Breast epithelium (tissue), 2 donors: ENCODE data around the genes DLX6 and FAM200A.

DNA sequence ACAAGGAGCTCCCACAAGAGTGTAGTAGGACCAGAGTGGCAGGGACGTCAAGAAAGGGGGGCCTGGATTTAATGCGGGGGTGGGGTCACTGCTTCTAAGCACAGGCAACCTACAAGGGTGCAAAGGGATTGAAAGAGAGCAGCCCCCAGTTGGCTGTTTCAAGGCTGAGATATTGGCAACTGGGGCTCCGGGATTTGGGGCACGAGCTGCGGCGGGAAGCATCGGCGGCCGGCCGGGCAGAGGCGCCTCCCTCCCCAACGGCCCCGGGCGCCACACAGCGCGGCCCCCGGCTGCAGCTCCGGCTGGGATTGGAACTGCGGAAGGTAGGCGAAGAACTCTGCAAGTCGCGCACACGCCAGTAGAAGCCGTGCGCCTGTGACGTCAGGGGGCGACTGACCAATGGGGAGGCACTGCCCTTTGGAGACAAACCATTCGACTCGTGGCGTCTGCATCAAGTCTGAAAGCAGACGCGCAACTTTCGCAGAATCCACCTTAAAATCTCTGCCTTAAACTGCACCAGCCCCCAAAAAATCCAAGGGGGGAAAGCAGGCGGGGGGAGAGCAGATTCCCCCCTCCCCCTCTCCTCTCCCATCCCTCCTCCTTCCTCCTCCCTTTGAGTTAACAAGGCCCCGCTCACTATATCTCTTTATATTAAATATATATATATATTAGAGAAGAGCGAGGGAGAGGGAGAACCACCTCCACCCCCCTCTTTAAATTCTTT, at the start of gene DLX6:
DLX6 (plus strand) TSS at position 431 of the 724 bp plus-strand sequence.
- PRO-cap, result no peak
- RAMPAGE, long total RNA, 2 experiments, result no peak in any of the 2 experiments

DNA sequence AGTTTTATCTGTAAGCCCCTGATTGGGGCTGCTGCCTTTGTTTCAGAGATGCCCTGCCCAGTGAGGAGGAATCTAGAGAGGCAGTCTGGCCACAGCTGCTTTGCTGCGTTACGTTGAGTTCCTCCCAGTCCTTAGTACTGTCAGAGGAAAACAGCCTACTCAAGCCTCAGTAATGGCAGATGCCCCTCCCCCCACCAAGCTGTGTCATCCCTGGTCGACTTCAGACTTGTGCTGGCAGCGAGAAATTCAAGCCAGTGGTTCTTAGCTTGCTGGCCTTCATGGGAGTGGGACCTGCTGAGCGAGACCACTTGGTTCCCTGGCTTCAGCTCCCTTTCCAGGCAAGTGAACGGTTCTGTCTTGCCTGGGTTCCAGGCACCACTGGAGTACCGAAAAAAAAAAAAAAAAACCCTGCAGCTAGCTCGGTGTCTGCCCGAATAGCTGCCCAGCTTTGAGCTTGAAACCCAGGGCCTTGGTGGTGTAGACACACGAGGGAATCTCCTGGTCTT, 9.0 kb downstream of the SDHAF3 start:
- PRO-cap, result no peak
- RAMPAGE, long total RNA, 2 experiments, result no peak in any of the 2 experiments

DNA sequence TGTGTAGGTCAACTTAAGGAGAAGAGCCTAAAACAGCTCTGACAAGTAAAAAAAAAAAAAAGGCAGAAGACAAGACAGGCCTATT, 293 bp upstream of the LMTK2 start:
- PRO-cap, result no peak
- RAMPAGE, long total RNA, 2 experiments, result no peak in any of the 2 experiments

DNA sequence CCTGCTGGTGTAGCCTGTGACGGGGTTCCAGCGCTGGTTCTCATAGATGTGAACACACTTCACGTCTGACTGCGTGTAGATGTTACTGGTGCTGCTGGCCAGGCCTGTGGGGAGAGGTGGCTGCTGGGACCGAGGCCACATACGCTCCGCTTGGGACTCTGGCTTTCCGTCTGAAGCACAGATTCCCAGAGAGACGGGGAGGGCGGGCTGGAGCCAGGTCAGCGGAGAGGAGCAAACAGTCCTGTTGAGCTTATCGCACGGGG, 16.7 kb downstream of the BHLHA15 start:
- PRO-cap, result no peak
- RAMPAGE, long total RNA, 2 experiments, result no peak in any of the 2 experiments

DNA sequence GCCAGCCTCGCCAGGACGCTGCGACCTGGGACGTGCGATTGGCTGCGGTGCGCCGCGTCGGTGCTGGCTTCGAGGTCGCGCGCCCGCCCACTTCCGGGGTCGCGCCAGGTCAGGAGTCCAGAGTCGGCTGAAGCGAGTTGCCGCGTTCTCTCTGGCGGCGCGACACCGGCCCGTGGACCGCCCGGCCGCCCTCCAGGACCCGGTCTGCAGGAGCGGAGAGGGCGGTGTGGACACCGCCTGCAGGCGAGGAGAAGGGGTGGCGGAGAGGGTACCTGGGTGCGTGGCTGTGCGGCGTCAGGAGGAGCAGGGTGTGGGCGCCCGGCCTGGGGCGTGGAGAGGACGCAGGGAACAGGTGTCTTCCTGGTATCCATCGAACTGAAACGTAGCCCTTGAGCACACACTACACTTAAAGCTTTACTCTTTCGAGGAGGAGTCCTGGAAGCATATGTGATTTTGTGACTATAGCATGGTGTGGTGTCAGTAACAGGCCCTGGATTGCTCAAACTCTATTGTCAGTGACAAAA, 283 bp upstream of the TECPR1 start:
- PRO-cap, result bidirectional peak, plus-strand start at position 107 of the sequence, minus-strand start outside the sequence
- RAMPAGE, long total RNA, 2 experiments, result start-site peak on the plus strand in 1 of 2 experiments, centred at position 107 of the sequence, 62 reads per replicate

GRCh38 chr7:98284018-98285152, 2.9 kb downstream of the BRI3 start:
- PRO-cap, result bidirectional peak, plus-strand start at chr7:98284519, minus-strand start at chr7:98284526
- RAMPAGE, long total RNA, 2 experiments, result no peak in any of the 2 experiments

DNA sequence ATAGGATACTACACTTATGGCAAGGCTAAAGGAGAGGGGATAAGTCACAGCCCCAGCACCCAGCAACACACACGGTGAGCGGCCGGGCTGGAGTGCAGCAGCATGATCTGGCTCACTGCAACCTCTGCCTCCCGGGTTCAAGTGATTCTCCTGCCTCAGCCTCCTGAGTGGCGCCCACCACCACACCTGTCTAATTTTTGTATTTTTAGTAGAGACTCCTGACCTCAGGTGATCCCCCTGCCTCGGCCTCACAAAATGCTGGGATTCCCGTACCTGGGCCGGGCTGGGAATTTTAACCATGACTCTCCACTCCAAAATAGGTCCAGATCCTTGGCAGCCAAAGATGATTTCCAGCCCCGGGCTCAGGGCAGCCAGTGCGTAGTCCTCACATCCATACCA, 10.7 kb downstream of the BRI3 start:
- PRO-cap, result no peak
- RAMPAGE, long total RNA, 2 experiments, result no peak in any of the 2 experiments

DNA sequence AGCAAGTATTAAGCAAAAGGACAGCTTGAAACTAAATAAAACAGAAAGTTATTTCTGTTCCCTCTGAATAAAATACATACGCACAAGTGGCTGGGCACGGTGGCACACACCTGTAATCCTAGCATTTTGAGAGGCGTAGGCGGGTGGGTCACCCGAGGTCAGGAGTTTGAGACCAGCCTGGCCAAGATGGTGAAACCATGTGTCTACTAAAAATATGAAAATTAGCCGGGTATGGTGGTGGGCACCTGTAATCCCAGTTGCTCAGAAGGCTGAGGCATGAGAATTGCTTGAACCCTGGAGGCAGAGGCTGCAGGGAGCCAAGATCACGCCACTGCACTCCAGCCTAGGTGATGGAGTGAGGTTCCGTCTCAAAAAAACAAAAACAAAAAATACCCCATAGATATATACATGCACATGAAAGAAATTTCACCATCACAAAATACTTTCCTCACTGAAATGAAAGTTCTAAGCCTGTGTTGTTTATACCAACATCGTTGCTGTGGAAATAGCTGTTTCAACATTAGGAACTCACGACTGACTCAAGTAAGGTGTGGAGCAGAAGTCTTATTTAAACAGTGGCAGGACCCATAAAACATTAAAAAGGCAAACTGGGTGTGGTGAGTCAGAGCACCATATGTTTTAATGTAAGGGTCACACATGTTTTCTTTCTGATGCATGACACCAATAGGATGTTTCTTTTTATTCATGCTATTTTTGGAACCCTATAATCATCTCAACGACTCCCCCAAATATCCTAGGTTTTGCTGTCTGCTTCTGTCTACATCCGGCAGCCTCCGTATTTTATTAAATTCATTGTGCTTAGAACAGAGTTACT, 48.4 kb downstream of the BAIAP2L1 start:
- PRO-cap, result no peak
- RAMPAGE, long total RNA, 2 experiments, result no peak in any of the 2 experiments

GRCh38 chr7:98826699-98827204, 43.1 kb downstream of the TMEM130 start:
- PRO-cap, result no peak
- RAMPAGE, long total RNA, 2 experiments, result no peak in any of the 2 experiments

DNA sequence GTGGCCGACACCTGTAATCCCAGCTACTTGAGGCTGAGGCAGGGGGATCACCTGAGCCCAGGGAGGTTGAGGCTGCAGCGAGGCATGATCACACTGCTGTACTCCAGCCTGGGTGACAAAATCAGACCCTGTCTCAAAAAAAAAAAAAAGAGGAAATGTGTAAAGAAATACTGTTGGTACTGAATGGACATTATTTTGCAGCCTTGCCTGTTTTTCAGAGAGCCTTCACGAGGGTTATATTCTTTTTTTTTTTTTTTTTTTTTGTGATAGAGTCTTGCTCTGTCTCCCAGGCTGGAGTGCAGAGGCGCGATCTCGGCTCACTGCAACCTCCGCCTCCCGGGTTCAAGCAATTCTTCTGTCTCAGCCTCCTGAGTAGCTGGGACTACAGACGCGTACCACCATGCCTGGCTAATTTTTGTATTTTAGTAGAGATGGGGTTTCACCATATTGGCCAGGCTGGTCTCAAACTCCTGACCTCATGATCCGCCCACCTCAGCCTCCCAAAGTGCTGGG, 39.7 kb downstream of the TRRAP start:
- PRO-cap, result no peak
- RAMPAGE, long total RNA, 2 experiments, result no peak in any of the 2 experiments

DNA sequence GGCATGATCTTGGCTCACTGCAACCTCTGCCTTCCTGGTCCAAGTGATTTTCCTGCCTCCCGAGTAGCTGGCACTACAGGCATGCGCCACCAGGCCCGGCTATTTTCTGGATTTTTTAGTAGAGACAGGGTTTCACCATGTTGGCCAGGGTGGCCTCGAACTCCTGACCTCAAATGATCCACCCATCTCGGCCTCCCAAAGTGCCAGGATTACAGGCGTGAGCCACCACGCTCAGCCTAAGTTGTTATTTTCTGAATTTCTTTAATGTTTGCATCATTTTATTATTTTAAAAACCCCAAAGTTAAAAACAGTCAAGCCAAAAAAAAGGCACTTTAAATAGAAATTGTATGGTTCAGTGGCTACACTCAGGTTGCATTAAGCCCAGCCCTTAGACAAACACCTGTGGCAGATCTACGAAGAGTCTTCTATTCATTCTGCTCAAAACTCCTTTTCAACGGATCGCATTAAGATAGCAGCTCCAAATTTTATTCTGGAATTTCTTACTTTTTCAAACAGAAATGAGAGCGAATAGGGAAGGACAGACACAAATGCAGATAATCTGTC, 101.5 kb downstream of the SMURF1 start:
- PRO-cap, result no peak
- RAMPAGE, long total RNA, 2 experiments, result no peak in any of the 2 experiments

GRCh38 chr7:99050960-99051889, 92.7 kb downstream of the SMURF1 start:
- PRO-cap, result no peak
- RAMPAGE, long total RNA, 2 experiments, result no peak in any of the 2 experiments

GRCh38 chr7:99109105-99110182, 34.5 kb downstream of the SMURF1 start:
- PRO-cap, result no peak
- RAMPAGE, long total RNA, 2 experiments, result no peak in any of the 2 experiments

DNA sequence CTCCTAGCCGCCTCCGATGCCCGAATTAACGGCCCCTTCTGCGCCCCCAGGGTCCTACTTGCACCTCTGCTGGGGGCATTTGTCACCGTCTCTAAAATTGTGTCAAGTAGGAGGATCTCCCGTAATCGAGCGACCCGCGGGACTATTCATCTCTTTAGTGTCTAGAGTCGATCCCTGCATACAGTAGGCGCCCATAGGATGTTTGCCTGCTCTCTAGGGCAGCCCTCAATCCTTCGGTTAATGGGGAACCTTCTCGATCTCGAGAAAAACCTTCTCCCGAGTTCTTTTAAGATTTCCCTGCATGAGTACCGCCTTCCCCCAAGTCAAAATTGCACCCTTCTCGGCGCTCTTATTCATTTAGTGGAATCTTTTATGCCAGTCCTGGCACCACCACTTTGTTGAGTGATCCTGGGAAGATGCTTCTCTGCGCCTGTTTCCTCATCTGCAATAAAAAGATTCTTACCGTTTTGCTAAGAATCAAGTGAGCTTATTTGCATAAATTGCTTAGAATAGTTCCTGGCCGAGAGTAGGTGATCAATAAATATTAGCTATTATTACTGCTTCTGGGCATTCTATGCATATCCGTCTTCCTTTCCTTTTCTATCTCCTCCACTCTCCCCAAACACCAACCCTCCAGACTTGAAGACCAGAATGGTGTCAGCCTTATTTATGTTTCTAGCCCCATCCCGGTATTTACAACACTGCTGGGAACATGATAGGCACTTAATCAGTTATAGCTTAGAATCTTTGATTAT, 693 bp downstream of the ARPC1A start:
- PRO-cap, result no peak
- RAMPAGE, long total RNA, 2 experiments, result no peak in any of the 2 experiments

DNA sequence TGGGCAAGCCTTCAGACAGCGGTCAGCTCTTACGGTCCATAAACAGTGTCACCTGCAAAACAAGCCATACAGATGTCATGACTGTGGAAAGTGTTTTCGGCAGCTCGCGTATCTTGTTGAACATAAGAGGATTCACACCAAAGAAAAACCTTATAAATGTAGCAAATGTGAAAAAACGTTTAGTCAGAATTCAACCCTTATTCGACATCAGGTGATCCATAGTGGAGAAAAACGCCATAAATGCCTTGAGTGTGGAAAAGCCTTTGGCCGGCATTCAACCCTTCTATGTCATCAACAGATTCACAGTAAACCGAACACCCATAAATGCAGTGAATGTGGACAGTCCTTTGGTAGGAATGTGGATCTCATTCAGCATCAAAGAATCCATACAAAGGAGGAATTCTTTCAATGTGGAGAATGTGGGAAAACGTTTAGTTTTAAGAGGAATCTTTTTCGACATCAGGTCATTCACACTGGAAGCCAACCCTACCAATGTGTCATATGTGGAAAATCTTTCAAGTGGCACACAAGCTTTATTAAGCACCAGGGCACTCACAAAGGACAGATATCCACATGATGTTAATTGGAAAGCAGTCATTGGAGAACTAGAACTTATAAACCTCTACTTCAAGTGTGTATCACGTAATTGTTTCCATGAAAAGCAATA, 13.0 kb downstream of the ZNF394 start:
- PRO-cap, result no peak
- RAMPAGE, long total RNA, 2 experiments, result no peak in any of the 2 experiments

GRCh38 chr7:99551341-99551596, 645 bp downstream of the FAM200A start:
- PRO-cap, result no peak
- RAMPAGE, long total RNA, 2 experiments, result no peak in any of the 2 experiments

GRCh38 chr7:99551597-99552471, at the start of gene FAM200A:
Gene FAM200A, minus strand, starts transcription at chr7:99552114.
- PRO-cap, result bidirectional peak, plus-strand start at chr7:99552215, minus-strand start at chr7:99552114
- RAMPAGE, long total RNA, 2 experiments, result start-site peak on the minus strand in 2 of 2 experiments, at chr7:99552085-99552109 at its widest, 44 to 232 reads per replicate

DNA sequence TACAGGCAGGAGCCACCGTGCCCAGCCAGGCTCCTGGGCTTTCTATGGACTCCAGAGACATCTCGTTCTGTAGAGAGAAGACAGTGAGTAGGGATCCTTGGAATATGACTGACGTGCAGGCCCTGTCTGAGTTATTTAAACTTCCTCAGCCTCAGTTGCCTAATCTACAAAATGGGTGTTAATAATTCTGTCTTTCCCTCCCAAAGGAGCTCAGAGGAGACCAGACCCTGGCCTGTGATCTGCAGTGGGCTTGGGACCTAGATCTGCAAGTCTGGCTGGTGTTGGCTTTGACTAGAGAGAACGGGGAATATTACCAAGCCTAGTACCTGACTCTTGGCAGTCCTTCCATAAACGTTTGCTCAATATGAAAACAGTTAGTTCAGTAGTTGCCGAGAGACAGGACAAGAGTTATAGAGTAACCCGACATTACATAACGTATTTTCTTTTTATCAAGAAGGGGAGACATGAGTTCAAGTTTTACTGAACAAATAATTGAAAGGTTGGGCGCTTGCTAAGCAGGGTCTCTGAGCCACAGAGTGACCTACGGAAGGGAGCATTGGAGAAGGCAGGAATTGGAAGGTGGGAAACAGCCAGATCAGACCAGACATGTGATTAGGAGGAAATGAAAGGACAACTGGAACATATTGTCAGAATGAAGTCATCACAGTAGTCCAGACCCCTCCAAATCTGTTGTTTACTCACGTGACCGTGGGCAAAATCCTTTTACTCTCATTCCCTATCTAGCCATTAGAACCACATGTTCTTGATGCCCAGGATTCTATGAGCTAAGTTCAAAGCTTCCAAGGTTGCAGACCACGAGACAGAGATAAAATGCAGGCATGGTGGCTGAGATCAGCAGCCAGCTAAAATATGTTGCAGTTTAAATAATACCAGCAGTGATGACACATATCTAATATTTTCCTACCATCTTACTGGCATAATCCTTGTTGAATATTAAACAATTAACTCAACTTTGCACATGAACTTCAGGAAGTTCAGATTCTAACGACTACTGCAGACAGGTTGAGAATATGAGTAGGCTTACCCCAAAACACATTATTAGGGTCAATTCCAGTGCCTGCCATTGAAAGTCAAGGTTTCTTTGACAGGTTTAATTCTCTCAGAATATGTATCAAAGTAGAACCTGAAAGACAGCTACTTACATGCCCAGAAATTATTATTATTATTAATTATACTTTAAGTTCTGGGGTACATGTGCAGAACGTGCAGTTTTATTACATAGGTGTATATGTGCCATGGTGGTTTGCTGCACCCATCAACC, 11.0 kb upstream of the CYP3A4 start:
- PRO-cap, result no peak
- RAMPAGE, long total RNA, 2 experiments, result no peak in any of the 2 experiments

GRCh38 chr7:99943533-99944788, 14.5 kb upstream of the GJC3 start:
- PRO-cap, result no peak
- RAMPAGE, long total RNA, 2 experiments, result no peak in any of the 2 experiments

GRCh38 chr7:100024002-100024410, 8.6 kb downstream of the ZKSCAN1 start:
- PRO-cap, result no peak
- RAMPAGE, long total RNA, 2 experiments, result no peak in any of the 2 experiments